Foreskin keratinocyte (primary cell): ENCODE results near the genes ARHGAP10, IQCM and RPS3A.

DNA sequence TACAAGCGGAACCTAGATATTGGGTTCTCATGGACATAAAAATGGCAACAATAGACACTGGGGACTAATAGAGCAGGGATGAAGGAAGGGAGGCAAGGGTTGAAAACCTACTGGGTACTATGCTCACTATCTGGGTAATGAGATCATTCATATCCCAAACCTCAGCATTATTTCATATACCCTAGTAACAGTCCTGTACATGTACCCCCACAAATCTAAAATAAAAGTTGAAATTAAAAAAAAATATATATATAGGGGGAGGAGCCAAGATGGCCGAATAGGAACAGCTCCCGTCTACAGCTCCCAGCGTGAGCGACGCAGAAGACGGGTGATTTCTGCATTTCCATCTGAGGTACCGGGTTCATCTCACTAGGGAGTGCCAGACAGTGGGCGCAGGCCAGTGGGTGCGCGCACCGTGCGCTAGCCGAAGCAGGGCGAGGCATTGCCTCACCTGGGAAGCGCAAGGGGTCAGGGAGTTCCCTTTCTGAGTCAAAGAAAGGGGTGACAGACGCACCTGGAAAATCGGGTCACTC lies 135.5 kb downstream of the REELD1 start:
- RAMPAGE, total RNA: no peak

GRCh38 chr4:147231885-147232114 lies 249.1 kb upstream of the EDNRA start:
- RAMPAGE, total RNA: no peak

DNA sequence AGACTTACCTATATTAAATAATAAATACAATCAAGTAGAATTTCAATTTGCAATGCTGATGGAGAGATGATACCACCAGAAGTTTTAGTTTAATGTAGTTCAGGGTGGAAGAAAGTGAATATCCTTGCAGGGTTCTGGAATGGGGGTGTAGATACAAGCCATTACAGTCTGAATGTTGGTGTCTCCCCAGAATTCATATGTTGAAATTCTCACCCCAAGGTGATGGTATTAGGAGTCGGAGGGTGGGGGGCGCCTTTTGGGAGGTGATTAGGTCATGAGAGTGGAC lies 20.6 kb upstream of the EDNRA start:
- RAMPAGE, total RNA: no peak

DNA sequence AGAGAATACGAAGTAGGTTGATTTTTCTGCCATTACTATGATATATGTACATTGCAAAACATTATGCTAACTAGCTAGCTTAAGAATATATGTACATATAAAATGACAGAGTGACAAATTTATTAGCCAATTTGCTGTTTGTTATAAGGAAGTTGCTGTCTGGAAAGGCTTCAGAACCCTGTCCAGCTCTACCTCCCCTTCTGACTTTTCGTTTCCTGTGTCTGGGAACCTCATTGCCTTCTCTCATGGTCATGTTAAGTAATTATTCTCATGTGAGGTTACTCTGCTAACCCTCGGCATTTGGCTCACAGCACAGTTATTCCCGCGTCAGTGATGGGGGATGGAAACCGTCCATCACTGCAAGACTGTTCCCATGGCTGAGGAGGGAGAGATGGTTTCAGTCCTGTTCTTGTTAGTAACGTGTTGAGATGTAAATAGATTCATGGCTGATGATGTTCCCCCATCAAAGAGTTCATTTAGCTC lies 11.8 kb downstream of the EDNRA start:
- RAMPAGE, total RNA: no peak

DNA sequence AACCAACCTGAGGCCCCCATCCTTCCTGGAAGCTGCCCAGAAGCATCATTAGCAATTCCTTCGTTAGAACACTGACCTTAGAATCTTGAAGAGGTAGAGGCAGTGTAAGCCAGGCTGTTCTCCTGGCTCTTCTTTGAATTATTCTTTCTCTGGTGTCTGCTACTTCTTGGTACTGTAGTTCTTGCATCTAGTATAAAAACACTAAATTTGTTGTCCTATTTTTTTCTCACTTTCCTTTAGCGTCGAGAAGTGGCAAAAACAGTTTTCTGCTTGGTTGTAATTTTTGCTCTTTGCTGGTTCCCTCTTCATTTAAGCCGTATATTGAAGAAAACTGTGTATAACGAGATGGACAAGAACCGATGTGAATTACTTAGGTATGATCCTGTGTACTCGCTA lies 58.7 kb downstream of the EDNRA start:
- RAMPAGE, total RNA: no peak

DNA sequence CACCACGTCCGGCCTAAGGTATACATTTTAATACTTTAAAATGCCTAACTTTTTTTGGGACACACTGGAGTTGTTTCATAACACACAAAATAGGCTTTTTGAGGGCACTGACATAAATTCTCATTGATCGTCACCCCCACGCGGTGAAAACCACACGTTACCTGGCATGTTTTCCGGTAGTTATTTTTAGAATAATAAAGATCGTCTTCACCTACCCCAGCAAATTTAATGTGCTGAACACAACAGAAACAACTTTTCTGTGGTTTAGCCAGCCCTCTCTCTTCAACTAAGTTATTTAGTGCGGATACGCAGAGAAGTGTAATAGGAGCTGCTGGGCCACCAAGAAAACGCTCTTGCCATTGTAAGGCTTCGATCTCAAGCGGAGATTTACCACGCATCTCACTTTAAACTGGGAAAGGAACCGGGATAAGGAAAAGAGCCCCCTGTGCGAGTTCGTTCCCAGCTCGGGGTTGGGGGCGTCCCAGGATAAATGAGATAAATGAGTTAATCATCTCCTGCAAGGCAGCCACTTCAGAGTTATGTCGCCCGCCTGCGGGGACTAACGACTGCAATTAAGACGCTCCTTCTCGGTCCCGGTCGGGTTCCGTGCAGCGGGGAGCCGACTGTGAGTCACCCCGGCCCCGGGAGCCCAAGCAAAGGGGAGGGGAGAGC lies 597 bp upstream of the ARHGAP10 start:
- RAMPAGE, total RNA: no peak

DNA sequence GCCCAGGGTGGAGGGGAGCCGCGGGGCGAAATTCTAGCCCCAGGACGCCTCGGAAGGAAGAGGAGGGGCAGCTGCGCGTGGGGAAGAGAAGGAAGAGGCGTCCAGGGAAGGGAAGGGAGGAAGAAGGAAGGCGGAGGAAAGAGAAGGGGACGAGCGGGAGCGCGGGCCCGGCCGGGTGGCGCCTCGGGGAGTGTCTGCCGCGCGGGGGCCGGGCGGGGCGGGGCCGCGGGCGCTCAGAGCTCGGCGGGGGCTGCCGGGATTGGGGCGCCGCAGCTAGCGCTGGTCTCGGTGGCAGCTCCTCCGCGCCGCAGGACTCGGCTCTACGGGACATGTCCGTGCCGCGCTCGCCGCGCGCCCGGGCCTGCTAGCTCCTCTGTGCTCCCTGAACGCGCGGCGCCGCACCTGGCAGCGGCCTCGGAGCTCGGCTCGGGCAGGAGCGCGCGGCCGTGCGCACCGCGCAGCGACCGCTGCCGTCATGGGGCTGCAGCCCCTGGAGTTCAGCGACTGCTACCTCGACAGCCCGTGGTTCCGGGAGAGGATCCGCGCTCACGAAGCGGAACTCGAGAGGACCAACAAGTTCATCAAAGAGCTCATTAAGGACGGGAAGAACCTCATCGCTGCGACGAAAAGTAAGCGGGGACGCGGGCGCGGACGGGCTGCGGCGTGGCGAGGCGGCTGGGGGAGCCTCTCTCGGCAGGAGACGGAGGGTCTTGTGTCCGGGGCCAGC lies at the start of gene ARHGAP10:
Gene ARHGAP10 (plus strand): TSS at position 262 of the 727 bp plus-strand sequence.
- RAMPAGE, total RNA: no peak

DNA sequence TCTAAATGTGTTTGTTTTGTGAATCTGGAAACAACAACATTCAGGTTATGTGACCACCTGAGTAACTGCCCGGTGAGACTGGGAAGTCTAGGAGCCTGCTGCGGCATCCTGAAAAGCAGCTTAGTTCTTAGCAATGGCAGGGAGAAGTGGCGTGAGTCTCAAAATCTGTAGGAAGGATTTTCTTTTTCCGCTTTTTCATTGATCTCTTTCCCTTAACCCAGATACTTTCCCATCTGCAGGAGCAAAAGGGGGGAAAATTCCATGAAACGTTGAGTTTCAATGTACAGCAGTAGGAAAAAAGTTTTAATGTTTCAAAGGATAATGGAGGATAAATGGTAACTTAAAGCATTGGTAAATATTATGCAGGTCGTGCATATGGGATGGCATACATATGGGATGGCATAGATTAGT lies 54.4 kb downstream of the ARHGAP10 start:
- RAMPAGE, total RNA: no peak

DNA sequence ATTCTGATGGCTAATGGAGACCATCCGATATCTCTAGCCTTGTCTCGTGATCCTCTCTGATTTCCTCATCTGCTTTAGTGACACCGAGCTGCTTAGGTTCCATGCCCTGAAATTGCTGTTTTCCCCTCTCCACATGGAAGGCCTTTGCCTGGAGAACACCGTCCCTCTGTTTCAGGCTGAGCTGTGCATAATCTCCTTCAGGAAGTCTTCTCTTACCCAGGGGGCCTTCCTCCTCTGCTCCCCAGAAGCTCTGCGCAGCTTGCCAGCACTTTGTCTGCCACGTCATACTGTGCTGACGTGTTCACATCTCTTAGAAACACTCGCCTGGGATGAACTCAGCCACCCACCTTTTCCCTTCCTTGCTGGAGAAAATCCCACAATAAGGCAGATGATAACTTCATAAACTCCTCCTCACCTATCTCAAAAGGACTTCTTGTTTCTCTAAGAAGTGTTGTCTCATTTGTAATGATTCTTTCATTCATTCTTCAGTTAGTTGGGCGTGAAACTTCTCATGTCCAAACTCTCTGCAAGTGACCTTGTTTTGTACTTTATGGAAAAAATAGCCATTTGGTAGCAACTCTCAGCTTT lies 110.7 kb downstream of the ARHGAP10 start:
- RAMPAGE, total RNA: no peak

- RAMPAGE, total RNA: no peak
These were observed 168.7 kb downstream of the NR3C2 start for GRCh38 chr4:148273414-148274032.

- RAMPAGE, total RNA: no peak
These were observed 8.1 kb downstream of the NR3C2 start for GRCh38 chr4:148434081-148434577.

DNA sequence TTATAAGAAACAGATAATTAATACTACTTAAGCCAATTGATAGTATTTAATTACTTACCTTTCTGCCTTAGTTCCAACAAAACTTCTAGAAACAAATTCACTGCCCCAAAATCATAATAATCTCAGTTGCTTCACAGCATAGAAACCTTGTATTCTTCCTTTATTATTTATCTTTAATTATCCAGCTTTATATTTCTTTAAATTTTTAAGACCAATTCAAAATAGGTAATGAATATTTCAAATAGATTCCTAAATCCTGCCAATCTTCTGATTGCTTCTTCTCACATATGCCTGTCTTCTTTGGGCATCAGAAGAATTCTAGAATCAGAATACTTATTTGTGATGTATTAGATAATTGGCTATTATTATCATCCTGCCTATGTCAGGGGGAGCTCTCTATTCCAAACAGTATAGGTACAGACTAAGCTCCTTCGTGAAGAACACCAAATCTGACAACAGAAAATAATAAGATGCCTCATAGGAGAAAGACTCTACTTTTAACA lies at the start of gene IQCM:
Gene IQCM (minus strand): TSS at position 302 of the 503 bp plus-strand sequence.
- RAMPAGE, total RNA: no peak

- RAMPAGE, total RNA: no peak
These were observed 916 bp downstream of the DCLK2 start for GRCh38 chr4:150079110-150079612.

DNA sequence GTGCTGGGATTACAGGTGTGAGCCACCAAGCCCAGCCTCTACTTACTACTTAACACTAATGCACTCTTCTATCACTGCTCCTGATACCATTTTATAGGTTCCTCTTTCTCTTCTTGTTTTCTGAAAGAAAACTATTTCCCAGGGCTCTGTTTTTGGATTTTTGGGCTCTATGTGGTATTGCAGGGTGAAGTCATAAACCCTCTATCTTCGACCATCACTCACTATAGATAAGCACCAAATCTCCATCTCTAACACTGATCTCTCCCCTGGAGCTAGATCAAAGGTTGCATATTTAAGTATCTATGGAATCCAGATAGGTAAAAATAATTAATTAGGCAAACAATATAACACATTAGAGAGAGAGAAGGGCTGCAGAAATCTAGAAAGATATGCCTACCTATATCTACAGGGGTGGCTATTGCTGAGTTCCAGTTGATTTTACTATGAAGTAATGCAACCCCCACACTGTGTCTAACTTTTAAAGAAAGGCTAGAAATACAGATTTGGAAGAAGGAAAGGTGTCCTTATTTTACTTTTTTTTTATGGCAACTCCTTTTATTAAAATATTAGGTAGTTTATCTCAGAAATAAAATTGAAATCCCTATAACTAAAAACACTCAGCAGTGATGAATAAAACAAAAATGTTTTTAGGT lies 206.1 kb upstream of the MAB21L2 start:
- RAMPAGE, total RNA: no peak

- RAMPAGE, total RNA: no peak
These were observed 191.6 kb upstream of the MAB21L2 start for GRCh38 chr4:150390369-150390782.

GRCh38 chr4:150726933-150727290 lies 145.0 kb downstream of the MAB21L2 start:
- RAMPAGE, total RNA: no peak

- RAMPAGE, total RNA: no peak
These were observed 11.1 kb downstream of the LRBA start for GRCh38 chr4:151003959-151004470.

- RAMPAGE, total RNA: no peak
These were observed 1.1 kb upstream of the LRBA start for GRCh38 chr4:151015971-151016698.

DNA sequence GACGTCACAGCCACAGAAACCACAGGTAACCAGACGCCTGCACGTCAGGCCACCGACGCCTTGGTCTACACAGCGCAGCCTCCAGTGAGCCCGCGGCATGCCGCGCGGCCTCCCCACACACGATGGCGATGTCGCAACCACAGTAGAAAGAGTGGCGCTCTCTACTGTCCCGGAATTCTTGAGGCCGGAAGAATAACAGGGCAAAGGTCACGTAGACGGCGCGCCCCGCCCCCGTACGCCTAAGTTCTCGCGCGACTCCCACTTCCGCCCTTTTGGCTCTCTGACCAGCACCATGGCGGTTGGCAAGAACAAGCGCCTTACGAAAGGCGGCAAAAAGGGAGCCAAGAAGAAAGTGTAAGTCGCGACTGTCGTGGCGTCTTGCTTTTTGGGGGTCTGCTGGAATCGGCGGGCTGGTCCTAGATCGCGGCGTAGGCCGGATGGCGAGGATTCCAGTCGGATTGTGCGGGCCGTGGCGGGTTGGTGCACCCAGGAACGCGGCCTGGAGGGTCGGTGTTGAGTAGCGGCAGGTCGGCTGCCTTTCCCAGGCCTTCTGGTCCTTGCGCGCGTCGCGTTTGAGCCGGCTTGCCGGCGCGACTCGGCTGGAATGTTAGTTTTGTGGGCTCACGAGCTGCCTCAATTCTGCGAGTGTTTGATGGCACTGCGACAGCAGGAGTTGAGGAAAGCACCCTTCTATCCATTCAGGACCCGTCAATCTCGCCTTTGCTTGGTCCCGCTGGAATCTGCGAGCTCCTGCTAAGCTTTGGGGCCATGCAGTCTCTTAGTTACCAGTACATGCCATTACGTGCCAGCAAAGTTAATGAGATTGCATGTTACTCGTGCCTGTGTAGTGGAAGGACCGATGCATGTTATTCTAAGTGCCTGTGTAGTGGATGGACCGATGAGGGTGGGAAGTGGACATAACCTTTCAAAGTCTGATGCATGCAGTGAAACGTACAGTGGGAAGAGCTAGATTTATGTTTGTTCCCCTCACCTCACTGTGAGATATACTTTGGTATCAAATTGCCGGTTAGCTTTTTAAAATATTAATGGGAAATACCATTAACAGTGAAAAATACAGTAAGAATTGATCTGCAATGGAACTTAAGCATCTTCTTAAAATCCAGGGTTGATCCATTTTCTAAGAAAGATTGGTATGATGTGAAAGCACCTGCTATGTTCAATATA lies at the start of gene RPS3A:
Gene RPS3A (plus strand): TSS at position 268 of the 1,185 bp plus-strand sequence.
- RAMPAGE, total RNA: start-site peak on the plus strand centred at position 253 of the sequence, 61 bp wide, 1,314 and 1,760 reads in 2 replicates

GRCh38 chr4:151104619-151105118 lies 5.2 kb downstream of the RPS3A start:
- RAMPAGE, total RNA: no peak